AG04450 (cell line): Measurements from ENCODE around the genes BST1, MED28 and LCORL.

DNA sequence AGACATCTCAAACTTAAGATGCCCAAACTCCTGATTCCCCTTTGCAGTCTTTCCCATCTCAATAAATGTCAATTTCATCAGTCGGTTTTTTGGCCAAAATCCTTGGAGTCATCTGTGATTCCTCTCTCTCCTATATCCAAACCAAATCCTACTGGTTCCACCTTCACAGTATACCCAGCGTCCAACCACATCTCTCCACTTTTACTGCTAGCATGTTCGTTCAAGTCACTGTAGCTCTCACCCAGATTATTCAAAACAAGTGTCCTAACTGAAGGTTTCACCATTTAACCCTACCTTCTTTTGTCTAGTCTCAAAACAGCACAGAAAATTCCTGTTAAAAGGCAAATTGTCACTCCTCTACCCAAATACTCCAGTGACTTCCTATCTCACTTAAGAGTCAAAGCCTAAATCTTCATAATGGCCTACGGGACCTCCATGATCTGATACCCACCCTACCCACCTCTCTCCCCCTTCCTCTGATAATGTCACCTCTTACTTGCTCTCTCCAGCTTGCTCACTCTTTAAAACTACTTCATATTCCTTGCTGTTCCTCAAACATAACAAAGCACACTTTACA, 61.5 kb downstream of the FBXL5 start:
- CAGE, long polyA plus RNA: no peak
- RRBS: no CpG with 5 or more reads among the region's 4 CpGs

GRCh38 chr4:15602378-15602752, 52.8 kb downstream of the FBXL5 start:
- CAGE, long polyA plus RNA: no peak
- RRBS: no CpG with 5 or more reads among the region's 4 CpGs

DNA sequence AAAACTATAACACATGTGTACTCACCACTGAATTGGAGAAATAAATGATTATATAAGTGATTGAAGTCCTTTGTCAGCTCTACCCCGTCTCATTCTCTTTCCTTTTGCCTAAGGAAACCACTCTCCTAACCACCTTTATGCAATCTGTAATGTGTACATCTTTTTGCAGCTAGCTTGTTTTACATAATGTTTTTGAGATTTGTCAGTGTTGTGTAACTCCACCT, 674 bp downstream of the FAM200B start:
- CAGE, long polyA plus RNA: no peak
- RRBS: no CpG with 5 or more reads among the region's 1 CpG

- CAGE, long polyA plus RNA: start-site peak on the plus strand at chr4:15703063-15703102, 394 and 303 reads in 2 replicates
- RRBS: no CpG with 5 or more reads among the region's 57 CpGs
Measured at GRCh38 chr4:15702698-15703533, at the start of gene BST1. BST1 (plus strand) TSS chr4:15703065.

GRCh38 chr4:15756150-15756749, 21.9 kb upstream of the CD38 start:
- CAGE, long polyA plus RNA: no peak
- RRBS: no CpG with 5 or more reads among the region's 9 CpGs

DNA sequence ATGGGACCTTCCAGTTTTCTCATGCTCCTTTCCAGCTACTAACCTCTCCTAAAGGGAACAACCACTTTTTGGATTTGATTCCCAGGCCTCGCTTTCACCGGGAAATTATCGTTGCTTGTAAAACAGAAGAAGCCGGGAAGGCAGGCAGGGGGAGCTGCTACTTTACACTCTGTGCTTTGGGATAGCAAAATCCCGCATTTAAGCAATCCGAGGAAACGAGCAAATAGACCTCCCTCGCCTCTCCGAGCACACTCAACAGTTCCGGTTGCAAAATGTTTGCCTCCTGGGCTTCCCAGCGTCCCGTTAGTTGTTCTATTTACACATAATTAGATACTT, 1.2 kb downstream of the CD38 start:
- CAGE, long polyA plus RNA: no peak
- RRBS: 20% methylated on average over 1 of the region's 12 CpGs

DNA sequence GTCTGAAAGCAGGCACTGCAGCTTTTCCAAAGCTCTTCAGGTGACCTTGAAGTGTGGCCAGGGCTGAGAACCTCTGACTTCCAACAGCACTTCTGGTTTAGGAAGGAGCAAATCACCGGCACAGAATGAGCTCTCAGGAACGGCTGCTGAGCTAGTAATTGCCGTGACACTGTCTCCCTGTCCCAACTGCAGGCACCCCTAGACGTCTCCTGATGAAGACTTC, 31.3 kb downstream of the CD38 start:
- CAGE, long polyA plus RNA: no peak
- RRBS: no CpG with 5 or more reads among the region's 4 CpGs

GRCh38 chr4:16032063-16032897, 51.5 kb downstream of the PROM1 start:
- CAGE, long polyA plus RNA: no peak
- RRBS: no CpG with 5 or more reads among the region's 8 CpGs

GRCh38 chr4:16067426-16067954, 16.3 kb downstream of the PROM1 start:
- CAGE, long polyA plus RNA: no peak
- RRBS: no CpG with 5 or more reads among the region's 14 CpGs

- CAGE, long polyA plus RNA: no peak
- RRBS: no CpG with 5 or more reads among the region's 9 CpGs
Measured at GRCh38 chr4:16216214-16217509, 9.6 kb downstream of the TAPT1 start.

- CAGE, long polyA plus RNA: no peak
- RRBS: 2% methylated on average over 13 of the region's 66 CpGs
Measured at GRCh38 chr4:16225607-16226375, 480 bp downstream of the TAPT1 start.

DNA sequence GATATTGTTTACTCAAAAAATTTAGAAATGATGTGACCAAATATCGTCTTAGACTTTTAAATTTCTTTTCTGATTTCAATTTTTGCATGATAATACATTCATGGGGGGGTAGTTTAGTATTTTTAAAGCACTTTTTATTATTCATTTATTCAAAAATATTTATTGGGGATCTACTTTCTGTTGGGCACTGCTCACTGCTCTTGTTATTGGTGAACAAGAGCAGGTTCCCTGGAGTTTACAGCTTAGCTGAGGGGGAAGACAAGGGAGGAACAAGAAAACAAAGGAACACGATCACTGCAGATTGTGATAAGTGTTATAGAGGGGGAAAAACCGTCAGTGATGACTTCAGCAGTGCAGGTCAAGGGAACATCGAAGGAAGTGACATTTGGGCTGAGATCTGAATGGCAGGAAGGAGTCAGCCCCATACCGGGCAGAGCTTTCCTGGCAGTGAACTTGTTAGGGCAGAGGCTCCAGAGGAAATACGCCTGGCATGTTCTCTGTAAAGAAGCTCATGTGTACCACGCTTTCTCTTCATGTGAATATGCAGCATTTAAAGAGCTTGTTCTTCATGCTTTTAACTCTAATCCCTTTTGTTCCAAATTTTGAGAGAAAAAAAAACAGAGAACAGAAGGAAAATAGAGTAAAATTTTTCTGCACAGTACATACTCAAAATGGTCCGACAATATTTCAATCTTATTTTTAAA, 78.1 kb downstream of the LDB2 start:
- CAGE, long polyA plus RNA: no peak
- RRBS: no CpG with 5 or more reads among the region's 8 CpGs

GRCh38 chr4:16843940-16844671, 54.3 kb downstream of the LDB2 start:
- CAGE, long polyA plus RNA: no peak
- RRBS: no CpG with 5 or more reads among the region's 4 CpGs

DNA sequence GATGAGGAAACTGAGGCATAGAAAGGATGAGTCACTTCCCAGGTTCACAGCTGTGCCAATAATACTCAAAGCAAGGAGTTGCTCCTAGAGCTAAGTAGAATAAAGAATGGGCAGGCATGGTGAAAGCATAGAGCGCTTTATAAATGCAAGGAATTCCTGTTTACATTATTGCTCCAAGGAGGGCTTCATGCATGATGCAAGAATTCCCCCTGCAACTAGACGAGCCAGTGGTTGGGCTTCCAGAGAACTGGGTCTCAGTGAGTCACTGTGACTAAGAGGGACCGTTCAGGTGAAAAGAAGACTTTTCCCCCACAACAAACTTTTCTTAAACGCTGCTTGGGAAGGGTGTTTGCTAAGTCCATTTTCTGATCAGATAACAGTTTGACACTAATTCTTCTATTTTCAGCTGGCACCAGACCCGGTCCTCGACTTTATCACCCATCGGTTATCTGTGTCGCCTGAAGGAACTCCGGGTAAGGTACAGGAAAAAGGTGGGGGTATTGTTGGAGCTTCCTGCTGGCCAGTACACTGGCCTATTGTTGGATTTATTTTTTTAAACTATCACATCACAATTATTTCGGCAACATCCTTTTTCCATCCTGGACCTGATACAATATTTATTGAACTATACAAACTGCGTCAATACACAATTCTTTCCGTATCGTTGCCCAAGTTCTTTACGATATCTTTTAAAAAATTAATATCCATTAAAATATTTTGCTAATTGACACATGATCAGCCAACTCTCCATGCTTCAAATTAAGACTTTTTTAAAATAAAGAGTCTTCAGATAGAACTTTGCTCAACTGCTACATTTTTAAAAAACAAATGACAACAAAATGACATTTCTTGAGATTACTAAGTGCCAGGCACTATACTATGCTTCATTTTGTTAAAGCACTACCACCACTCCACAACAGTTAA, 40.0 kb downstream of the LDB2 start:
- CAGE, long polyA plus RNA: no peak
- RRBS: no CpG with 5 or more reads among the region's 14 CpGs

DNA sequence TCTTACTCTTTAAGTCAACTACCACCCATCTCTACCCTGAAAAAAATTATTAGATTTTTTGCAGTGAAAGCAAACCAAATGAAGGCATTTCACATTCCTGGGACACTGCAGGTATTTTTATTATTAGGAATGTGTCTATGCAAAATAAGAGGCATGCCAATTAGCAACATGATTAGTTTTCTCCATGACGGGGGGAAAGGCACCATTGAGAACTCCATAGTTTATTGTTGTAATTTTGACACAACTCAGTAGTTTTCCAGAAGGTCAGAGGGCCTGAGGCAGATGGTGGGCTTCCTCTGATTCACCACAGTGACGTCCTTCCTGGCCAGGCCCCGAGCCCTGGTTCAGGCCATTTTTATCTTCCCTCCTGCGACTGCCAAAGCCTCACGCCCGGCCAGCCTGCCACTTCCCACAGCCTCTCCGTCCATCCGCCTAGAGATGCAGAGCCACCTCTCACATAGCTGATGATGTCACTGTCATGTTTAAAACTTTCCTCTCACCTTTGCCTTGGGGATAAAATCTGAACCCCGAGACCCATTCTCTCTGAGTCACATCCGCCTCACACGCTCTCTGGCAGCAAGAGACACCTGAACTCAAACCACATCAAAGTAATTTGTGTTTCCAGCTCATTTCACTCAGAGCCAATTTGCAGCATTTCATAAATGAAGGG, 175.5 kb downstream of the QDPR start:
- CAGE, long polyA plus RNA: no peak
- RRBS: no CpG with 5 or more reads among the region's 11 CpGs

- CAGE, long polyA plus RNA: no peak
- RRBS: no CpG with 5 or more reads among the region's 3 CpGs
Measured at GRCh38 chr4:17535917-17536276, 20.9 kb downstream of the CLRN2 start.

- CAGE, long polyA plus RNA: start-site peak on the plus strand at chr4:17614620-17614651, 182 and 235 reads in 2 replicates
- RRBS: 2% methylated on average over 11 of the region's 49 CpGs
Measured at GRCh38 chr4:17614479-17615541, at the start of gene MED28. MED28 (plus strand) TSS chr4:17614641.

- CAGE, long polyA plus RNA: no peak
- RRBS: no CpG with 5 or more reads among the region's 5 CpGs
Measured at GRCh38 chr4:17625996-17626414, 11.6 kb downstream of the MED28 start.

DNA sequence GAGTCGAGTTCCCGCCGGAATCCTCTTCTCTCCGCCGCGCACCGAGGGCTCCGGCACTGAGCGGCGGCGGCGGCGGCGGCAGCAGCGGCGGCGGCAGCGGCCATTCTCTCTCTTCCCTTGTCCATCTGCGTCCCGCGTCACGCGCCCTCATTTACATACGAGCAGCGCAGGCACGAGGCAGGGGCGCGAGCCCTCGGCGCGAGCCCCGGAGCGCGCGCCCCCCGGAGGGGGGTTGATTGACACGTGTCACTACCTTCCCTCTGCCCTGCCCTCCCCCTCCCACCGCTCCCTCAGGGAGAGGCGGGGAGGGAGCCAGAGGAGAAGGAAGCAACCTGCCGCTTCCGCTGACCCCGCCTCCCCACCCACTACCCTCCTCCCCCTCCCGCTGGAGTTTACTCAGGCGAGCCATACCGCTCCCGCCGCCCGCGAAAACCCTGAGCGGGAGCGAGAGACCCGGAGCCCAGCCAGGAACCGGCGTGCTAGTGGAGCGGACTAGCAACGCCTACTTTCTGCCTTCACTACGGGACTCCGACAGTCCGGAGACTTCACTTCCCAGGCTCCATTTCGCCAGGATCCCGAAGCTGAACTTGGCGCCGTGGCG, at the start of gene LCORL:
Gene LCORL (minus strand): TSS at position 129 of the 601 bp plus-strand sequence.
- CAGE, long polyA plus RNA: no peak
- RRBS: 2% methylated on average over 14 of the region's 64 CpGs

DNA sequence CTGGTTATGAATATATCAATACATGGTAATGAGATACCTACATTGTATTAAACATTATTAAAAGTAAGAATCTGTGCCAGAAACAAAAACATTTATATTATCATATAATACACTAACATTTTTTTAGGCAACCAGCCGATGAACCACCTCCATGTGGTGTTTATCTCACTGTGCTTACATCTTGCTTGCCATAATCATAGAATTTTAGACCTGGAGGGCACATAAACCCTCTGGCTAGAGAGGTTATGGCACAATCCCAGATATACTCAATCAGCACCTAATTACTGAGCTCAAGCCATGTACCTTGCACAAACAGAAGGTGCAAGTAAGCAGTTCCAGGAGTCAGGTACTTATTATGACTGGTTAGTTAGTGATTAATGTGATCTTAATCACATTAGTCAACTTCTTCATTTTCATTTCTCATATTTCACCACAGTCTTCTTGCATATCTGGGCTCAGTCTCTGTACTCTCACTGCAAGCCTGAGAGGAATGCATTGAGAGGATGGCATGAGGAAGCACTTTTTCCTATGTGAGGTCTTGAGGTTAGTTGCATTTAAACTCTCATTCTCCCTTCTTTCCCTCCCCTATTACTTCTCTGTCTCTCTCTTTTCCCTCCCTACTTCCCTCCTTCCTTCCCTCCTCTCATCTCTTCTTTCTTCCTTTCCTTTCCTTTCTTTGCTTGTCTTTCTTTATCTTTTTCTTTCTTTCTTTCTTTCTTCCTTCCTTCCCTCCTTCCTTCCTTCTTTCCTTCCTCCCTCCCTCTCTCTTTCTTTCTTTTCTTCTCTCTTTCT, 390.0 kb upstream of the LCORL start:
- CAGE, long polyA plus RNA: no peak
- RRBS: no CpG with 5 or more reads among the region's 1 CpG